Measurements from ENCODE around the genes SEMA7A and SCAMP2.

DNA sequence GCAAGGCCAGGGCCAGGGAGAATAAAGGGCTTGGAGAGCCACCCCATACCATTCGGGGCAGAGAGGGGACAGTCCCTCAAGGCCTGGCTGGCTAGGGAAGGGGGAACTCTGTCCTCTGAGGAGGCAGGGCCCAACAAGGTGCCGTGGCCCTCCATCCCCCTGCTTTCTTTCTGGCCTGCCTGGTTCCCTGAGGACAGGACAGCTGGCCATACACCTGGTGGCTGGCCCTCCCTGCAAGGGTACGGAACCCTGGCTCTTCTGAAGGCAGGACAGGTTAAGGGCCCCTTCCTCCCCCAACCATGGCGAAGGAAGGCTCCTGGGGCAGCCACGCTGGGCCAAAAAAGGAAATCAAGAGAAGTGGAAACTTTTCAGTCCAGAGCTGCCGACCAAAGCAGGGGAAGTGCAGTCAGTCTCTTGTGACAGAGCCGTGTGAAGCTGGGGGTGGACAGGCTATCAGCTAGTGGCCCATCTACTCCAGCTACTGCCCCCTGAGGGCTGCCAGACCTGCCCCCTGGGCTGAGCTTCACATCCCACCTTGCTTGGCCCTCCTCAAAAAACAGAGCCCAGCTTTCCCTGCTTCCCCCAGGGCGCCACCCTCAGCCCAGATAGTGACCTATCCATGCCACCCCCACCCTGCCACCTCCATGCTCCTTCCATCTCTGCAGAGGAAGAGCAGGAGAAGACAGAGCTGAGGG lies 4.8 kb downstream of the SEMA7A start:
- PRO-cap = no peak

GRCh38 chr15:74432899-74434206 lies at the start of gene SEMA7A:
TSS of gene SEMA7A (minus strand) at chr15:74433958.
- PRO-cap = bidirectional peak, plus-strand start at chr15:74434077, minus-strand start at chr15:74433958

DNA sequence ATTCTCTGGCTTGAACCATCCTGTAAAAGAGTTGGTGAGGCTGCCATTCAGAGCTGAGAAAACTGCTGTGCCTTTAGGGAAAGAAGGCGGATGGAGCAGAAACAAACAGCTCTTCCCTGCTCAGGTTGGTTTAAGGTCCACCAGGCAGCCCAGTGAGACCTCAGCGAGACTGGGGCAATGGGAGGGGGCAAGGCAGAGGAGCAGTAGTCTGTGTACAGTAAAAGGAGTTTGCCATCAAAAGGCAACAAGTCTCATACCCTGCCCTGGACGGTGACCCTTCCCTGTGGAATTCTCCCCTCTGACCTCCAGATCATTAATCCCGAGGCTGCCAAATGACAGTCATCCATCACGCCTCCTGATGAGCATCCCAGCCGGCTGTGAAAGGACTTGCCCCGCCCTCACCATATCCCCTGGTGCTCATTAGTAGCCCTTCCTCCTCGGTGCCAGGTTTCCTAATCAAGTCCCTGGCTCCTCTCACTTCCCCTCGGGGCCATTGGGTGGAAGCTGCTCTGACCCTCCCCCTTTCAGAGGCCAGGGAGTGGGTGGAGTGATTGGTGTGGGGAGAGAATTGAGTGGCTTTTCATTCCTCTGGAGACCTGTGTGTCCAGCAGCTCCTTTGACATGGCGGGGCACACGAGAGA lies 27.2 kb upstream of the CLK3 start:
- PRO-cap = no peak

- PRO-cap = no peak
These were observed 1.4 kb upstream of the CLK3 start for GRCh38 chr15:74614240-74614541.

DNA sequence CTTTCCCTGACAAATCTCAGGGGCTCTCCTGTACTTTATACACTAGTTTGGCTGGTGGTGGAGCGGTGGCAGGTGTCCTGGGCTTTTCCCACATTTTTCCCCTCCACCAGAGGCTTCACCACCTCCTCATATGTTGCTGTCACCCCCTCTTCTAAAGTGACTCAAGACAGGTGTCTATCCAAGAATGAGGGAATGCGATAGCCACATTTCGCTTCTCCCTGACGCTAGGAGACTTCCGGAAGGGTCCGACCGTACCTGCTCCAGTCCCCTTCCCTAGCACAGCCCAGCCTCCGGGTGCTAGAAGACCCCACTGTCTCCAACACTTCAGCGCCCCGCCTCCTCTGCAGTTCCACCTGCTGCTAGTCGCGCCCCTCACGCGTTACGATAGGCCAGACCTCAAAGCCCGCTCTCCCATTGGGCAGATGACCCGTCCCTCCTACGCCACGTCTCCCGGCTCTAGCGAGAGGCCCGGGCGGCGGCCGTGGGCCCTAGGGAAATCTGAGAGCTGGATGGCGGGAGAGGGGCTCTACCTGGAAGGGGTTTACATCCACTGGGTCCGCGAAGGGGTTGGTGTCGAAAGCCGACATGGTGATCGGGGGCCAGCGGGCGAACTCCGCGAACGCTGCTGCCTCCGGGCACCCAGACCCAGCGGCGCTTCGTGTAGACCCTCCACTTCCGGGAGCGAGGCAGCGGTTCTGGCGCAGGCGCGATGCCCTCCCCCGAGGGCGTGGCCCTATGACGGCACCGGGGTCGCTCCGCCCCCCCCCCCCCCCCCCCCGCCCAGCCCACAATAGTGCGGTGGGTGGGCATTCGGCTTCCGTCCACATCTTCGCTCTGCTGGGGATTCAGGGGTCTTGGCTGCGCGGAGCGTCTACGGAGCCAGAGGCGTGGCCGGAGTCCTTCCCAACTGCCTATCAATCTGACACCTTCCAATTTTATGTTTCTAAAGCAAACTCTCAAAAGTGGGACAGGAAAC lies at the start of gene SCAMP2:
TSS of gene SCAMP2 (minus strand) at position 697 of the 976 bp plus-strand sequence.
- PRO-cap = bidirectional peak, plus-strand start at position 462 of the sequence, minus-strand start at position 343 of the sequence; bidirectional peak, plus-strand start at position 826 of the sequence, minus-strand start at position 683 of the sequence

DNA sequence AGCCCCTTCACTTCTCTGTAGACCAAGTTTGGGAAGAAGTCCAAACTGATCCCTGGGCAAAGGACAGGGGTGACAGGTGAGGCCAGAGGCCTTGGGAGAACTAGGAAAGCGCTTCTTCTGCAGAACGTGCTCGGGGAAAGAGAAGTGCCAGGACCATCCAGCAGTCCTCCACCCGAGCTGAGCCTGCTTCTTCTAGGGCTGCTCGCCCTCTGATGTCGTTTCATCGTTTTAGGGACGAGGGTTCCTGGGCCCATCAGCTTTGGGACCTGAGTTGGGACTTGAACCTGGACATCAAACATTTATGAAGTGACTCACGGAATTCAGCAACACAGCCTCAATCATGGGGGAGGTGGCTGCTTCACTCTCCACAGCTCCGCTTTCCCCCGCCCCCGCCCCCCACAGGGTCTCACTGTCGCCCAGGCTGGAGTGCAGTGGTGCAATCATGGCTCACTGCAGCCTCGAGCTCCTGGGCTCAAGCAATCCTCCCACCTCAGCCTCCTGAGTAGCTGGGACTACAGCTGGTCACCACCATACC lies 547 bp upstream of the SCAMP2 start:
- PRO-cap = no peak

DNA sequence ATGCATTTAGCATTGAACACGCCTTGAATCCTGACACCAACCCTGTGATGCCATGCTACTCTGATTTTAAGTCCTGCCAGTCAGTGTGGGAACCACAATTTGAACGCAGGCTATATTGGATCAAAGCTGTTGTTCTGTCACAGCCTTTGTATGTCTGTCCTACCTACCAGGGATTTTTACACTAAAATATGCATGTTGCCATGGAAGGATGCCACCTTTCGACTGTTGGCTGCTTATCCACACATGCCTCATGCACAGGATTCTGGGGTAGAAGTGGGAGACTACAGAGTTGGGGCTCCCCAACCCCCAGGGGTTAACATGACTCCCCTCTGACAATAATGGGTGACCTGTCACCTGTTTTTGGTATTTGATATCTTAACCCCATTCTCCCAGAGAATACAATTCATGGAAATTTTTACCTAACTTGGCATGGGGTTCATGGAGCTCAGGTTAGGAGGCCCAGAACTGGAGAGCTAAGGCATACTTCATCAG lies 6.7 kb downstream of the MPI start:
- PRO-cap = no peak

GRCh38 chr15:74896984-74897990 lies 7.4 kb downstream of the MPI start:
- PRO-cap = no peak

- PRO-cap = no peak
These were observed 4.9 kb upstream of the RPP25 start for GRCh38 chr15:74961117-74962243.

DNA sequence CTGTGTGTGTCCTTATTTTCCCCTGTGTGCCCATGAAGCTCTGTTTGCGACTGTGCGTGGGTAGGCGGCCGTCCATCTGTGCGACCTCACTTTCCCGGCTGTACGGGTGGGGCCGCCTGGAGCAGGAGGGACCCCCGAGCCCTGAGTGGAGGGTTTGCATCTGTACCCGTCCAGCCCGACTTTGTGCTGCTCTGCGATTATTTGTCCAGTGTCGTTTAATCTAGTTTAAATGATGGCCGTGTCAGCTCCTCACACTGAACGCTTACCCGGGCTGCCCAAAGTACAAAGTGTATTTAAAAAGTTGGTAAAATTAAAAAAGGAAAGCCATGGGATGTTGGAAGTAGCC lies 306 bp downstream of the PPCDC start:
- PRO-cap = no peak

- PRO-cap = no peak
These were observed 41.9 kb downstream of the PPCDC start for GRCh38 chr15:75065114-75065963.

- PRO-cap = no peak
These were observed 24.0 kb upstream of the C15orf39 start for GRCh38 chr15:75177804-75178054.

DNA sequence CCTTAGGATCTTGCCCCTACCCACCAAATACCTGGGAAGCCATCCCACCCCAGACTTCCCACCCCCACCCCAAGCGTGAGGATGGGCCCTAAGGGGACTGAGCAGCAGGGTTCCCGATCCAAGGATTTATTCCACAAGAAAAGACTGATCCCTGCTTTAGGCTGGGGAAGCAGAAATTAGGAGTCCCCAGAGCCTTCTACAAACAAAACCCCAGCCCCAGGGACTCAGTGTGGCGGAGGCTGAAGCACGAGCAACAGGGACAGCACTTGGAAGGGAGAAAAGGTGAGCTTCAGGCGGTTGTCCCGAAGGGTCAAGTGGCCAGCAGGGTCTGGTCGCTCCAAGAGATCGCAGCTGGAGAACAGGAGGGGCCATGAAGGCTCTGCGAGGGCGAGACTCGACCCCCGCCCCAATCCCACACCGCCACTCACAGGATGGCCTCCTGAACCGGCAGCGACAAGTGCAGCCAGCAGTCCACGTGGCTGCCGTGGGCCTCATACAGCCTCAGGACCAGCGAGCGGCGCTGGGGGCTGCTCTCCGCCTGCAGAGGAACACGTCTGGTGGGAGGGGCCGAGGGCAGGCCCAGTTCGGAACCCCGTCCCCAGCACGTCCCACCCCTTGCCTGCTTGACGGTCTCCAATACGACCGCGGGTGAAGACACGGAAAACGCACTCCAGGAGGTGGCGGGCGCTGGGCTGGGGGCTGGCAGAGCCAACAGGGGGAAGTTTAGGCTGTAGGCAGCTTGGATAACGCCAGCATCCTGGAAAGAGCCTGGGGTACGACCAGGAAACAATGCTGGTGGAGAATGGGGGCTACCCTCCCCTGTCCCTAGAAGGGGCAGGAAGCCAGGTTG lies 9.1 kb downstream of the NEIL1 start:
- PRO-cap = no peak

- PRO-cap = no peak
These were observed 8.6 kb downstream of the MAN2C1 start for GRCh38 chr15:75359554-75360398.

- PRO-cap = bidirectional peak, plus-strand start at chr15:75452720, minus-strand start at chr15:75452598
These were observed 971 bp upstream of the SIN3A start for GRCh38 chr15:75452455-75452867.

DNA sequence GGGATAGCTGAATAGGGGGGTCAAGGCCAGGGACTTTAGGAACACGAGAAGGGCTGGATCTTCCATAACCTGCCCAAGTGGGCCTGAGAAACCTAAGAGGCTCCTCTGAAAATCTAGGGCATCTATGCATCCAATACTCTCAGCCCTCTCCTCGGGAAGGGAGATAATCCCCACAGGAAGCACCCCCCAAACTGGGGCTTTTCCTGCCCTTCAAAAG lies 1.1 kb downstream of the PTPN9 start:
- PRO-cap = no peak

- PRO-cap = unidirectional peak, minus-strand start at chr15:75648633; unidirectional peak, minus-strand start at chr15:75648676
These were observed 521 bp downstream of the SNX33 start for GRCh38 chr15:75648145-75648720.

GRCh38 chr15:75653418-75653881 lies 5.7 kb downstream of the SNX33 start:
- PRO-cap = no peak

DNA sequence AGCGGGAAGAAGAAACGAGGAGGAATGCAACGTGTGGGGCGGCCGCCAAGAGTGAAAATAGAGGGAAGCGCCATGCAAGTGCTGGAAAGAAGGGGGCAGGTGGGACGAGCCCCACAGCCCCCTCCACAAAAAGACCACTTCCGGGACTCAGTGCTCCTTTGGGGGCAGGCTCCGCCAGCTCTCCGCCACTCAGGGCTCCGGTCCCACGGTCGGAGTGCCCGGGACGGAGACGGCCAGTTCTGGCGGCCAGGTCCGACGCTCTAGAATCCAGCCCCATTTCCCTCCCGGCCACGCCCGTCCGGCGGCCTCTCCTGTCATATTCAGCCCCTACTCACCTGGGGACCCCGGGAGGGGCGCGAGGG lies 14.2 kb downstream of the ODF3L1 start:
- PRO-cap = no peak

- PRO-cap = bidirectional peak, plus-strand start at chr15:75843082, minus-strand start at chr15:75843020
These were observed 441 bp upstream of the UBE2Q2 start for GRCh38 chr15:75842640-75843371.